Mesenchymal stem cell of Wharton's jelly (primary cell): ENCODE results near the gene TMEM14A.

- CAGE, long polyA plus RNA: start-site peak on the plus strand at chr6:52671112-52671161, 159 and 170 reads in 2 replicates
These were observed at the start of gene TMEM14A for GRCh38 chr6:52670779-52671584. Gene TMEM14A, plus strand, starts transcription at chr6:52671113.

DNA sequence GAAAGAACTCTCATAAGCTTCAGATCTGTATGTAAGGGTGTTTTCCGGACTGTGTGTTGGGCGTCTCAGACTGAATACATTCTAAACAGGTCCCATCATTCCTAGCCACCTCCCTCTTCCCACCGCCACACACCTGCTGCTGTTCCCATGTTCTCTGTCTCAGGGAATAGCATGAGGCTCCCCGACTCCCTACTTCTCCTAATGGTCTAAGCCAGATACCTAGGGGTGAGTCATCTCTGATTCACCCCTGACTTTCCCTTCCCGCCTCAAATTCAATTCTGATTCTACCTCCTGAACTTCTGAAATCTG is 1.5 kb downstream of the TMEM14A start:
- CAGE, long polyA plus RNA: no peak

- CAGE, long polyA plus RNA: no peak
These were observed 38.8 kb downstream of the GSTA2 start for GRCh38 chr6:52724521-52724815.

DNA sequence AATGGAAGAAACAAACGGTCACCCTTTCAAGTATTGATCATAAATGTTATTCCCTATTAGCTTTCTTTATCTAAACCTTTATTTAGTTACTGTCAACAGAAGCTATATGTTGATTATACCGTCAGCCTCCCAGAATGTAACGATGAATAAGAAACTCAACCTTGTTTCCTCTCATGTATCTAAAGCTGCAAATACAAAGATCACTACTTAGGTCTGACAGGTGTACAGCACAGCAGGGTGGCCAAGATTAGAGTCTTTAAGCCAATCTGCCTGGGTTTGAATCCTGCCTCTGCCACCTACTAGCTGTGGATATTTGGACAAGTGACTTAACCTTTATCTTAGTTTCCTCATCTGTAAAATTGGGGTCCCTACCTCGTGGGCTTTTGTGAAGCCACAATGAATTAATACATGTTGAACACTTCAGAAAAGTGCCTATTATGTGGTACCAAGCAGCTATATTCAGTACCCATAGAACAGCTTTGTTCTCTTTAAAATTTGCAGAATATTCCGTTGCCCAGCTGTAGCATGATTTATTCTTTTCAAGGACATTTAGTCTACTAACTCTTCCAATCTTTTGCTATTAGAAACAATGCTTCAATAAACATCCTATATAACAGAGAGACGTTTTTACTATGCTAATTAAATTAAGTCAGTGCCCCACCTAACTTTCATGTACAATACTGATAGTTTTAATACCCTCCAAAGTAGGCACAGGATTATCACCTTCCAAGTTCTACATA is 7.4 kb downstream of the ELOVL5 start:
- CAGE, long polyA plus RNA: no peak

DNA sequence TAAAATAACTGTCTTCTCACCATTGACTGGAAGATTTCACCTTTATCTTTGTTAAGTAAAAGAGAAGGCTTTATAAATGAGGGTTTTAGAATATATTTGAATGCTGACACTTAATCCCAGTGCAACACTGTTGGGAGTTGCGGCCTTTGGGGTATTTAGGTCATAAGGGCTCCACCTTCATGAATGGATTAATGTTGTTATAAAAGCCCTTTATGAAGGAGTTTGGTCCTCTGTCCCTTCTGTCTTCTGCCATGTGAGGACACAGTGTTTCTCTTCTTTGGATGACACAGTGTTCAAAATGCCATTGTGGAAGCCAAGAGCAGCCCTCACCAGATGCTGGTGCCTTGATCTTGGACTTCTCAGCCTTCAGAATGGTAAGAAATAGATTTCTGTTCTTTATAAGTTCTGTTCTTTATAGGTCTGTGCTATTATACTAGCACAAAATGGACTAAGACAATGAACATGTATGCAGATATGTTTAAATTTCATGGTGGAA is 82.6 kb upstream of the ELOVL5 start:
- CAGE, long polyA plus RNA: no peak

DNA sequence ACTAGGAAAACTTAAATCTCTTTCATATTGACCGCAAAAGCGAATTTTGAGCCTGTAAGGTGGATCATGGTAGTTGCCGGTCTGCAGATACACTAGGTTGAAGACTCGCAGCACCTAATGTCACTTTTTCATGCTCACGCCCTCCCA is 940 bp downstream of the GCLC start:
- CAGE, long polyA plus RNA: no peak

GRCh38 chr6:53616845-53617446 is 48.6 kb downstream of the KLHL31 start:
- CAGE, long polyA plus RNA: no peak

- CAGE, long polyA plus RNA: no peak
These were observed 32.0 kb downstream of the KLHL31 start for GRCh38 chr6:53633605-53633823.

GRCh38 chr6:53635367-53635896 is 30.1 kb downstream of the KLHL31 start:
- CAGE, long polyA plus RNA: no peak

GRCh38 chr6:53662392-53662853 is 3.1 kb downstream of the KLHL31 start:
- CAGE, long polyA plus RNA: no peak

DNA sequence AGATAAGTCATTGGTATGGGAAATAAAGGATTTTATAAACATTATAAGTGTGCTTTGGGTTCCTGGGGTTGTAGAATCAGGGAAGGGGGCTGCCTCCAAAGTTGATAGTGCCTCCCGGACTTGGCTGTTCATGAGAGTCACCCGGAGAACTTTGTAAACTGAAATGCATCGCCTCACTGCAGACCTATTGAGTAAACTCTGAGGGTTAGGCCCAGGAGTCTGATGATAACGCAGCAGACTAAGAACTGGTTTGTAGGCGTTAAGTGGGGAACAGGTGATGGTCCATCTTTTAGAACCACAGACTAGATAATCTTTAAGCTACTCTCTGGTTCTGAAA is 30.6 kb downstream of the LRRC1 start:
- CAGE, long polyA plus RNA: no peak

DNA sequence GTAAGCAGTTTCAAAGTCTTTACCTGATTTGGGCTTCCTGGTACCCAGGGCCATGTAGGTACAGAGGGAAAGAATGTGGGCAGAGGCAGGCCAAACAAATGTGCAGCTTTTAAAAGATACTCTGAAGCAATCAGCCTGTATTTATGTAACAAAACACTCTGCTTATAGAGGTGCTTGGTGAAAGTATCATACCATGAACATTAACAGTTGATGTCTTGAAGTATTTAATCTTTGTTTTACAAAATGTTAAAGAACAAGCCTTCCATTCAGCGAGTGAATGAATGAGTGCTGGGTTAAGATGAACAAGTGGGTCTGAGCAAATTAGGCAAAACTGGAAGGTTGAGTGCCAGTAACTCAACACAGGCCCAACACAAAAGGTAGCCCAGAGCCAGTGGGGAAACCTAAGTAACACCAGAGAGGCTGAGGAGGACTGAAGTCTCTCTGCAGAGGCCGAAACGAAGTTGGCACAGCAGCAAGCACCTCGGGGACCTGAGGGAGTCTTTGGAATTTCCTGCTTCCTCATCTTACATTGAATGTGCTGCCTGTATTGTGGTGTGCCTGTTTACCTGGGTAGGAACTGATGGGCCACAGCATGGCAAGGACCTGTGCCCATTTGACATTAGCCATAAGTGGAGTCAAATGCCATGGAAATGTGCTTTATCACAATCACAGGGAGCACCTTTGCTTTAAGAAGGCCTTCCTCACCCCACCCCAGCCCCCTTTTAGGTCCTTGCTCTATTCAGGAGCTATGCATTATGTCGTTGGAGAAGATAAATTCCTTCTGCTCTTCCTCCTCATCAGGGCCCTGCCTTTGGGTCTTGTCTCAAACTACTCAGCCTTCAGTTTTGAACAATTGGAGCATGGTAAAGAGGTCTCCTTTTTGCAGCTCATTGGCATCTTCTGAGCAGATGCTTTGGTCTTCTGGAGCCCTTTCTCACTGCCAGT is 60.5 kb downstream of the LRRC1 start:
- CAGE, long polyA plus RNA: no peak

GRCh38 chr6:53920363-53920825 is 125.6 kb downstream of the LRRC1 start:
- CAGE, long polyA plus RNA: no peak

GRCh38 chr6:54083018-54083676 is 28.1 kb upstream of the MLIP start:
- CAGE, long polyA plus RNA: no peak

DNA sequence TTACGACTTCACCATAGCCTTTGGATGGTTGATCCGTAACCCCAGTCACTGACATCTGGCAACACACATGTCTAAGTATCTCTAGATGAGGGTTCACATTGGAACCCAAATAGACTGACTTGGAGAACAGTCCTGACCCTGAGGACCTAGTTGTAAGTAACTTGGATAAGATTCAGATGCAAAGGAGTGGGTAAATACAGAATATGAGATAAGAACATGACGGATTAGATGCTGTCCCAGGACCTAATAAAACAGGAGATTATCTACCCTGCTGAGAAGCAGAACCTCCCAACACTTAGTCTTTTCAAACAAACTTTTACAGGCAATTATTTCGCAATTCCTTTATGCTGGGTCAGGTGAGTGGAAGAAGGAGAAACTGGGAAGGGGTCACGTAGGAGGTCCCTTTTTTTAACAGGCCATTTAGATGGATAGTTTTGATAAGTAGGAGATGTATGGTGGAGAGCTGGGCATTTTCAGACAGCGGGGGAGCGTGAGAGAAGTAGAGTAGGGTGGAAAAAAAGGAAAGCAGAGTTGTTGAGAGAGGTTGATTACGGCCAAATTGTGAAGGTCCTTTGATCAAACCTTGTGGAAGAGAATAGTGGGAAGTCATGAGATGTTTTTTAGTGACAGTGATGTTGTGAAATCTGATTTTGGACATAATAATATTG is 32.7 kb downstream of the FAM83B start:
- CAGE, long polyA plus RNA: no peak

DNA sequence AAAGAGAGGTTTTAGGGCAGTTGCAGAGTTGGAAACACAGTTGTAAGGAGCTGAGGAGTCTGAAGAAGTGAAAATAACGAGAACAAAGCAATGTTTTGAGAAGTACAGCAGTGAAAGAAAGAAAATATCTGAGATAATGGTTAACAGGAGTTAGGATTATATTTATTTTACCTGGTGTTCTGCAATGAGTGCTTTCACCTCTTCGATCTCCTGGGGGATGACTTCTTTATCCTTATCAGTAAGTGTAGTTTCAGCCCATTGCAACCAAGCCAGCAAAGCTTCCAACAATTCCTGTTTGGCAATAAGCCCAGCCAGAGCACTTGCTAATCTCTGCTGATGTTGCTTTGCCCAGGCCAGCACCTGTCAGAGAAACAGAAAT is 228.6 kb upstream of the COL21A1 start:
- CAGE, long polyA plus RNA: no peak

DNA sequence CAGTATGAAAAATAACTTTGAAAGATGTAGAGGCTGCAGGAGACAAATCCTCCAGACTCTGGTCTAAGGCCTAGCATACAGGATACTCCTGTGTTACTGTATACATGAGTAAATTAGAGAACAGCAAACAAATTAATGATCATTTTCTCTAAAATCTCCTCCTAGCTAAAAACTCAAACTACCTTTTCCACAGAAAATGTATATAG is 291.0 kb upstream of the COL21A1 start:
- CAGE, long polyA plus RNA: no peak

DNA sequence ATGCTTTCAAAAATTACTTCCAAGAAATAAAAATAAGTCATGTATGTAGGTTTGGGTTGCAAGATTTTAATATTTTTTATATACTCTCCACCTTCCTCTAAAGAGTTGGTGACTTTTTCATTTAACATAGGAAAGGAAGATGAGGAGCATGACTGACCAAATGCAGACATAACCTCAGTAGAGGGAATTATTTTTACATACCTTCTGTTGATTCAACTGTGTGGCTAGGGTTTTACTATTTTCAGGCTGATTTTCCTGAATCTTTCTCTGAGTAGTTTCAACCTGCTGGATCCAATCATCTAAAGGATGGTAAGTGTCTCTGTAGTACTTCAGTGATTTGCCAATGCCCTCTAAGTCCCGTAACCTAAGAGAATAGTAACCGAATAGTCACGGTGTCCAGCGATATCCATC is 326.8 kb downstream of the DST start:
- CAGE, long polyA plus RNA: no peak

DNA sequence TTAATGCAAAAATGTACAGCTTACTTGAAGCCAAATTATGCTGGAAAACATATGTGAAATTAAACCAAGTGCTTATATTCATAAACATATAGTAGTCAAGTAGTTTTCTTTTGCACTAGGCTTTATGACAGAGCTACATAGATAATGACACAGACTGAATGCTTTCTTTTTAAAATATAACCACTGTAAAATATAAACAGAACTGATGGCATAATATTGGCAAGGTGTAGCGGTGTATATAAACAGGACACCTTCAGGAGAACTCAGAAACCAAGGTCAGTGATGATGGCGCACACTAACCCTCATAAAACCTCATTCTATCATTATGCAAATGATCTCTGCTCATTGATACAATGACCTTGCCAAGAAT is 263.5 kb downstream of the DST start:
- CAGE, long polyA plus RNA: no peak

- CAGE, long polyA plus RNA: no peak
These were observed 261.4 kb downstream of the DST start for GRCh38 chr6:56693137-56693751.